Measurements from ENCODE around the gene CDK5.

DNA sequence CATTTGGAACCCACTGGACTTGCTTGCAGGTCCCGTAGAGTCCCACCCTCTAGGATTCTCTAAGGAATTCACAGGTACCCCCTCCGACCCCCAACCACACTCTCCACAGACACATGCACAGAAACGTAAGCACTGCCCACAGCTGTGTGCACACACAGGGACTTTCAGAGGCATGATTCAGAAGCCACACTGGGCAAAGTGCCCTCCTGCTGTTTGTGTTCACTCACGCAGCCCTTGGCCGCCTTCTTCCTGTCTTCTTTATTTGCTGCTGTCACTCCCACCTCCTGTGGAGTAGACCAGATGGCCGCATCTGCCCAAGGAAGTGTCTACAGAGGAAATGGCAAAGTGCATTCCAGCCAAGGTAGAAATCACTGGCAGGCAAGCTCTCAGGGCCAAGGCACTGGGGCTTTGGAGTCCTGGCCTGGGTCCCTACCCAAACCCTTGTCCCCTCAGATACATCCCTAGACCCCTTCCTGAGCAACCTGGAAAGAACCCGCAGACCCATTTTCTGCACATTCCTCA lies 21.7 kb upstream of the GIMAP8 start:
- CAGE, long polyA plus RNA, result no peak
- RRBS, result no CpG with 5 or more reads among the region's 7 CpGs

- CAGE, long polyA plus RNA, result no peak
- RRBS, result 57% methylated on average over 4 of the region's 11 CpGs
Measured at GRCh38 chr7:150473989-150474641, 23.7 kb downstream of the GIMAP8 start.

- CAGE, long polyA plus RNA, result no peak
- RRBS, result no CpG with 5 or more reads among the region's 7 CpGs
Measured at GRCh38 chr7:150626411-150626933, 5.7 kb downstream of the GIMAP6 start.

GRCh38 chr7:150631299-150631879 lies 796 bp downstream of the GIMAP6 start:
- CAGE, long polyA plus RNA, result no peak
- RRBS, result 39% methylated on average over 2 of the region's 8 CpGs

GRCh38 chr7:150718468-150718878 lies 2.1 kb downstream of the GIMAP1 start:
- CAGE, long polyA plus RNA, result no peak
- RRBS, result no CpG with 5 or more reads among the region's 4 CpGs

DNA sequence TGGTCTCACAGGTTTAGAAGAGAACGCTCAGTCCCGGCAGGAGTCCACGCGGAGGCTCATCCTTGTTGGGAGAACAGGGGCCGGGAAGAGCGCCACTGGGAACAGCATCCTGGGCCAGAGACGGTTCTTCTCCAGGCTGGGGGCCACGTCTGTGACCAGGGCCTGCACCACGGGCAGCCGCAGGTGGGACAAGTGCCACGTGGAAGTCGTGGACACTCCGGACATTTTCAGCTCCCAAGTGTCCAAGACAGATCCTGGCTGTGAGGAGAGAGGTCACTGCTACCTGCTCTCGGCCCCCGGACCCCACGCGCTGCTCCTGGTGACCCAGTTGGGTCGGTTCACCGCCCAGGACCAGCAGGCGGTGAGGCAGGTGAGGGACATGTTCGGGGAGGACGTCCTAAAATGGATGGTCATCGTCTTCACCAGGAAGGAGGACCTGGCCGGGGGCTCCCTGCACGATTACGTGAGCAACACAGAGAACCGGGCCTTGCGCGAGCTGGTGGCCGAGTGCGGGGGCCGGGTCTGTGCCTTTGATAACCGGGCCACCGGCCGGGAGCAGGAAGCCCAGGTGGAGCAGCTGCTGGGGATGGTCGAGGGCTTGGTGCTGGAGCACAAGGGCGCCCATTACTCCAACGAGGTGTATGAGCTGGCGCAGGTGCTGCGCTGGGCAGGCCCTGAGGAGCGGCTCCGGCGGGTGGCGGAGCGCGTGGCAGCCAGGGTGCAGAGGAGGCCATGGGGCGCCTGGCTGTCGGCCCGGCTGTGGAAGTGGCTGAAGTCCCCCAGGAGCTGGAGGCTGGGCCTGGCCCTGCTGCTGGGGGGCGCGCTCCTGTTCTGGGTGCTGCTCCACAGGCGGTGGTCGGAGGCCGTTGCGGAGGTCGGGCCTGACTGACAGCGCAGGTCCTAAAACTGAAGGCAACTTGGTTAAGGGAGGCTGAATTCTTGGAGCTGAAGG lies 3.9 kb downstream of the GIMAP1 start:
- CAGE, long polyA plus RNA, result no peak
- RRBS, result 76% methylated on average over 21 of the region's 57 CpGs

DNA sequence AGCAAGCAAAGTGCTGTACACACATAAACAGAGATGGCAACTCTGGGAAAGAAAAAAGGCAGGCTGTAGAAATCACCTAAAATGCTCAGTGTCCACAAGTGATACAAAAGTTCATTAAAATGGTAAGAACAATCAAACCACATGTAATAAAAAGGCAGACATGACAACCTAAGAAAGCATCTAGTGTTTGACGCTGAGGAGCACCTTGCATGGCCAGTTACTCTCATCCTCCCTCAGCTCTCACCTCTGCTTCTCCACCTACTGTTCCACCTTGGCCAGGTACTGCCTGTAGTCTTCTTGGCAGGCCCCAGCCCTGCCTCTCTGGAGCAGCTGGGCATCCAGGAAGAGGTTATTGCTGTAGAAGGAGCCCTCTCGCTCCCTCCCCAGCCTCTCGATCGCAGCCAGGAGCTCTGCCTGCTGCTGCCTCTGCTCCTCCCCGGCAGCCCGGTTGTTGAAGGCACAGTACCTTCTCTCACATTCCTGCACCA lies 9.6 kb downstream of the GIMAP5 start:
- CAGE, long polyA plus RNA, result no peak
- RRBS, result no CpG with 5 or more reads among the region's 6 CpGs

- CAGE, long polyA plus RNA, result no peak
- RRBS, result no CpG with 5 or more reads among the region's 5 CpGs
Measured at GRCh38 chr7:150780156-150780990, 19.8 kb downstream of the TMEM176B start.

- CAGE, long polyA plus RNA, result no peak
- RRBS, result no CpG with 5 or more reads among the region's 8 CpGs
Measured at GRCh38 chr7:150788329-150788882, 11.8 kb downstream of the TMEM176B start.

DNA sequence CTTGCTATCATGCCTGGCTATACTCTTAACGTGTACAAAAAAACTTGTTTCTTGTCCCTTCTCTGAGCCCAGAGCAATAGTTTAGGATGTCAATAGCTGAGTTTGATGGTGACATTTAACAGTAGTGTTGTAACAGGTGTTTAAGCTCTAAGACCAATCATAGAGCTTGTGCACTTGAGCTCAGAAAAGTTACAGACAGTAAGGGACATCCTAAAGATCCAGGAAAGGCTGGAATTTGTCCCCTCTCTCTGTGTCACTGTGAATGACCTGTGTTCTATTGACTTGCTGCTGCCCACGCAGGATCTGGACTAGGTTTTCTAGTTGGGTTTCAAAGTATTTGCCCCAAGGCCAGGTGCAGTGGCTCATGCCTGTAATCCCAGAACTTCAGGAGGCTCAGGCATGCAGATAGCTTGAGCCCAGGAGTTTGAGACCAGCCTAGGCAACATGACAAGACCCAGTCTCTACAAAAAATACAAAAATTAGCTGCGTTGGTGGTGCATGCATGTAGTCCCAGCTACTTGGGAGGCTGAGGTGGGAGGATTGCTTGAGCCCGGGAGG lies 17.1 kb downstream of the AOC1 start:
- CAGE, long polyA plus RNA, result no peak
- RRBS, result no CpG with 5 or more reads among the region's 4 CpGs

- CAGE, long polyA plus RNA, result no peak
- RRBS, result no CpG with 5 or more reads among the region's 26 CpGs
Measured at GRCh38 chr7:150876709-150877932, 24.8 kb downstream of the AOC1 start.

GRCh38 chr7:150964427-150965195 lies 13.5 kb downstream of the KCNH2 start:
- CAGE, long polyA plus RNA, result no peak
- RRBS, result no CpG with 5 or more reads among the region's 19 CpGs

DNA sequence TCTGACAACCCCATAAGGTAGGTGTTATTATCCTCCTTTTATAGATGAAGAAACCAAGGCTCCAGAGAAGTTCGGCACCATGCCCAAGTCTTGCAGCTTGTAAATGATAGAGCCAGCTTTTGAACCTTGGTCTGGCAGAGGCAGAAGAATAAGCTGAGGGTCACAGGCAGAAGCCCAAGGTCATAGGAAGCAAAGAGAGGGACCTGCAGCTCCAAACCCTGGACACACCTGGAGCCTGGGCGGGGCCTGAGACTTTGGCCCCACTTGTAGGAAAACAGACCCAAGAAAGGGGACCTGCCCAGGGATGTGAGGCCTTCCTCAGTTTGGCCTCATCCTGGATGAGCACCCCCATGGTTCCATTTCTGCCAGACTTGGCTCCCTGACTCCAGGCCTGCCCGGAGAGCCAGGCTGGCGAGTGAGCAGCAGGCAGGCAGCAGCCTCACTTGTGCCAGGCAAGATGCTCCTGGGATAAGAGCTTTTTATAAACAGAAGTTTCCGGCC lies 2.5 kb downstream of the KCNH2 start:
- CAGE, long polyA plus RNA, result no peak
- RRBS, result 36% methylated on average over 3 of the region's 5 CpGs

- CAGE, long polyA plus RNA, result no peak
- RRBS, result 1% methylated on average over 15 of the region's 72 CpGs
Measured at GRCh38 chr7:151057530-151058610, at the start of gene CDK5. TSS of gene CDK5 (minus strand) at chr7:151057897.

DNA sequence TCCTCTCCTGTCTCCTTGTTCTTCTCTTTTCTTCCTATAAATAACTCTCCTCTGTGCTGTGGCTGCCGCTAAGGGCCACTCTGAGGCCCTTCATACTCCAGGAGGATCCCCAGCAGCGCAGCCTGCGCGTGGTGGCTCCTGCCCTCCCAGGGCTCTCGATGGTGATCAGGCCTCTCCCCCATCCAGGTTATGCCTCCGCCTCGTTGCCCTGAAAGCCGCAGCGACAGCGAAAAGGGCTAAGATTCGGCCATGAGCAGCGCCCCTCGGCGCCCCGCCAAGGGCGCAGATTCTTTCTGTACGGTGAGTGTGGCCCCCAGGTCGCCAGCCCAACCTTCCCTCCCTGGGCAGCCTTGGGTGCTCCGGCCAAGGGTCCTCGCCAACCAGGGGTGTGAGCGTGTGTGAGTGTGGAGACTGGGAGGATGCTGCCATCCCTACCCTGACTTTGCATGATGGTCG lies 2.4 kb downstream of the SLC4A2 start:
- CAGE, long polyA plus RNA, result no peak
- RRBS, result no CpG with 5 or more reads among the region's 22 CpGs

DNA sequence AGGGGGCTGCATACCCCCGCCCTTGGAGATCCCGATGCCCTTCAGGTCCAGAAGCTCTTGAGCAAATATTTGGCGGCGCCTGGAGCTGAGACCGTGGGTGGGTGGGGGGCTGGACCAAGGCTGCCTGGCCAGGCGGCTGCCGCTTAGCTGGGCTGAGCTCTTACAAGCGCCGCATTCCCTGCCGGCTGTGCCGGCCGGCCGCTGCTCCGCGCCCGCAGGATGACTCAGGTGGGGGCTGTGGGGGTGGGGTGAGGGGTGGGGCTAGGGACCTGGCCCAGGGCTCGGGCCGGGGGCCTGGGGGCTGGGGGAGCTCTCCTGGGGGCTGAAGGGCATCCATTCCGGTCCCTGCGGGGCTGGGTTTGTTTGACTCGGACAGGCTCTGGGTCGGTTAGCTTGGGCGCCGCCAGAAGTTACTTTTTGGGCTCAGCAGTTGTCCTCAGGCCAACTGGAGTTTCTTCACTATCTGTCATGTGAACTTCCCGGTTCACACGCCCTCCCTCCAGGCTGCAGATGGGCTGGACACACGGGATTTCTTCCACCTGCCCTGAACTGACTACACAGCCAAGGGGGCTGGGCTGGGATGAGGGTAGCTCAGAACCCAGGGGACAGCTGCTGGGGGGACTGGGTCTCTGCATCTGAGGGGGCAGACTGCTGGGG lies 3.7 kb downstream of the SLC4A2 start:
- CAGE, long polyA plus RNA, result no peak
- RRBS, result 47% methylated on average over 2 of the region's 27 CpGs

DNA sequence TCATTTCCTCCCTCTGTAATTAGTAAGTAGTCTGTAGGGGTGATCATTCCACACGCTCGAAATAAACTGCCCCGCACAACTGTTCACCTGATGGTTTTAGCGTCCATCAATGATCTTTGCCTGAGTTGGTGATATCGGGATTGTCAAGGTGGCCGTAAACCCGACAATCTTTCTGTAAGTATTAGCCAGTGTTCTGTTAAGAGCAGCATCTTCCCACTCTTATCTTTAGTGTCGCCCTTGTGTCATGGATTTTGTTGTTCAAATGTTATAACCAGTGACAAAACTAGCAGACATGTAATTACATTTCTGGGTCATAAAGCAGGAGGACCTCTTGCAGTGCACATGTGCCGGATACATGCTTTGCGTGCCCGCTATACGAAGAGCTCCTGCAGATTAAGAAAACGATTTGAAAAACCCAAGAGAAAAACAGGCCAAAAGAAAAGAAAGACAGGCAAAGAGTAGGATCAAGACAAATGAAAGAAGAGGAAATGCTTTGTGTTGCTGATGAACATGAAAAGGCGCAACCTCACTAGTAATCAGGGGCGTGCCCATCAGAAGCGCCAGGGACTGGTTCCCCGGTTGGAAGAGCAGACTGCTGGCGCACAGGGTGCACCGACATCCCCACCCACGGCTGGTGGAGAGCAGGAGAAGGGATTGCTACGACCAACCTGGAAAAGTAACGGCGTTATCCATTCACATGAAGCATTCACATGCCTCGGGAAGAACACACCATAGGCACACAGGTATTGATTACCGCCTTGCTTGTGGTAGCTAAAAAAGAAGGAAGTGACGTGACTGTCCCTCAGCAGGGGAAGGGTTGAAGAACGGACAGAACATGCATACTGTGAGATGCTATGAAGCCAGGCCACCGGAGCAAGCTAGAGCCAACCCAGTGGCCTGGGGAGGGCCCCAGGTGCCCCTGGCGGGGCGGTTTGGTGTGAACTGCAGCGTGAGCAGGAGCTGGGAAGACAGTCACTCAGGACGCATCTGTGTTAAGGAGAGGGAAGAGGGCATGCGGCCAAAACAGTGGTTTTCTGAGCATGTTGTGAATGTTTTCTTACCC lies 18.1 kb downstream of the AGAP3 start:
- CAGE, long polyA plus RNA, result no peak
- RRBS, result no CpG with 5 or more reads among the region's 33 CpGs

DNA sequence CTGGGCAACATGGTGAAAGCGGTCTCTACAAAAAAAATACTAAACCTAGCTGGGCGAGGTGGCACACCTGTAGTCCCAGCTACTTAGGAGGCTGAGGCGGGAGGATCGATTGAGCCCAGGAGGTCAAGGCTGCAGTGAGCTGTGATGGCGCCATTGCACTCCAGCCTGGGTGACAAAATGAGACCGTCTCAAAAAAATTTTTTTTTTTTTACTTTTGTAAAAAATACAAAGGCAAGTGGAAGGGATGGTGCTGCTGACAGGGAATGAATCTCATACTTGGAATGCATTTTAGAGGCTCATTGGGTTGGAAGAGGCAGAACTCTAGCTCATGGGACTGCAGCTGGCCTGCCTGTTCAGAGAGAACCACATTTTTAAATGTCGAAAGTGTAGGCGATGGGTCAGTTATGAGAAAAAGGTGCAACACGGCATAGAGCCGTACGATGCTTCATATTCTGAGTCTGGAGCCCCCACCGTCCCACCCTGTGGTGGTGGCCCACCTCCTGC lies 21.2 kb downstream of the AGAP3 start:
- CAGE, long polyA plus RNA, result no peak
- RRBS, result no CpG with 5 or more reads among the region's 12 CpGs

DNA sequence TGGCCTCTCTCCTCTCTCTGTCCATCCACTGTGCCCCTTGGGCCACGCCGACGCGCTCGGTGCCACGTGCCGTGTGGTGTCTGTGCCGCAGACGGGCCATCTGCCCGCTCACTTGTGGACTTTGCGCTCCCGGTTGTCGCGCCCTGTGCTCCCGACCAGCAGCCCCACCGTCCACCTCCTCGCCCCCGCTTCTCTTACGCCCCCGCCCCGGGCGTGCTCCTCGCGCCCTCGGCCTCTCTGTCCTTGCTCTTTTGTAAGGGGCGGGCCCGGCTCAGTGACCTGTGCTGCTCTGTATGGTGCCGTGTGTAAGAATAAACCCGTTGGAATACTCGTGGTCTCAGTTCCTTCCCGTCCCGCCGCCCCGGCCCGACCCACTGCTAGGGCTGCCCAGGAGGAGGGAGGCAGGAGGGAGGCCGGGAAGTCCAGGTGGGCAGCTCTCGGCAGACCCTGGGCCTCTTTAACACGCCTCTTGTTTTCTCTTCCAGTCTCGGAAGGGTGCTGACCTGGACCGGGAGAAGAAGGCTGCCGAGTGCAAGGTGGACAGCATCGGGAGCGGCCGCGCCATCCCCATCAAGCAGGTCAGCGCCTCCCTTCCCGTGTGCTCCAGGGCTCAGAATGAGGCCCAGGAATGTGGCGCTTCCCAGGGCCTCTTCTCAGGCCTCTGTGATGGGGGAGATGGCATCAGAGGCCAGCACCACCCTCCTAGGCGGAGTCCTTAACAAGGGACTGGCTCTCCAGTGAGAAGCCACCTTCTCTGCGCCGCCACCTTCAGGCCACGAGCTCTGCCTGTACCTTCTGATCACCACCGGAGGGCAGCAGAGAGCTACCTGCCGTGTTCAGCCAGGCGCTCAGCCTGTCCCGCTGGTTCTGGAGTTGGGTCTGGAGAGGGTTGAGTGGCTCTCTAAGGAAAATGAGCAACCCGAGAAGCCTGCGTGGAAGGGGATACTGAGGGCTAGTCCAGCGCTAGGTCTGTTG lies 37.3 kb downstream of the AGAP3 start:
- CAGE, long polyA plus RNA, result no peak
- RRBS, result 86% methylated on average over 23 of the region's 59 CpGs

DNA sequence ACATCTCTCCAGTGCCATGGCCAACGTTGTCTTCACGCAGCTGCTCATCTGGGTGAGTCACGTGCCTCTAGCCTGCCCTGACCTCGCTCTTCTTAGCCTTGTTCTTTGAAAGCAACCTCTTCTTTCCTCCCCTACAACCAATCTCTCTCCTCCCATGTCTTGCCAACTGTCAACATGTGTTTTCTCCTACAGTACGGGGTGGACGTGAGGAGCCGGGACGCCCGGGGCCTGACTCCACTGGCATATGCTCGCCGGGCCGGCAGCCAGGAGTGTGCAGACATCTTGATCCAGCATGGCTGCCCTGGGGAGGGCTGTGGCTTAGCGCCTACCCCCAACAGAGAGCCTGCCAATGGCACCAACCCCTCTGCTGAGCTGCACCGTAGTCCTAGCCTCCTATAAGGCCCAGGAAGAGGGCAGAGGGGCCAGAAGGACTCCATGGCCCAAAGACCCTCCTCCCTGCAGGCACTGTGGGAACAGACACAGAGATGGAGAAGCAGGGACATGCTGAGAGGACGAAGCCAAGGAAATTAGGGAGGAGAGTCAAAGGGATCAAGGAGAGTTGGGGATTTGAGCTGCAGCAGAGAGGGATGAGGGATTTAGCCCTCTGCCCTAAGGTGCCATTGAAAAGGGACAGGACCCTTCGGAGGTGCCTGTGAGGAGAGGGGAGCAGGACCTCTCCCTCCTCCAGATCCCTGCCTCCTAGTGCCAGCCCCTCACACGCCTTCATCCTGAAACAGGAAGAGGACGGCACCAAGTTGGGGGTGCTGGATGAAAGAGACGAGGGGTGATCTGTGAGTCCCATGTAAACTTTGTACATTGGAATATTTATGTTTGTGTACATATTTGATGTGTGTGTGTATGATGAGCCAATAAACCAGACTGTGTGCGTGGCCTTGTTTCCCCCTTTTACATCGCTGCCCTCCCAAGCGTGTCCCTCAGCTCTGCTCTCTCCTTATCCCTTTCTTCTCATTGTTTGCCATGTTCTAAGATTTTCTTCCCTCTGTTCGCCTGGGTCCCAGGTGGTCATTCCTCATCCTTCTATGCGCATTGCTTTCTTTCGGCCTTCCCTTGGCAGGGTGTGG lies 23.6 kb downstream of the GBX1 start:
- CAGE, long polyA plus RNA, result no peak
- RRBS, result no CpG with 5 or more reads among the region's 25 CpGs

All from osteoblast (primary cell).